ENCODE measurements around the genes PROSER2, CDC123 and UCMA.

DNA sequence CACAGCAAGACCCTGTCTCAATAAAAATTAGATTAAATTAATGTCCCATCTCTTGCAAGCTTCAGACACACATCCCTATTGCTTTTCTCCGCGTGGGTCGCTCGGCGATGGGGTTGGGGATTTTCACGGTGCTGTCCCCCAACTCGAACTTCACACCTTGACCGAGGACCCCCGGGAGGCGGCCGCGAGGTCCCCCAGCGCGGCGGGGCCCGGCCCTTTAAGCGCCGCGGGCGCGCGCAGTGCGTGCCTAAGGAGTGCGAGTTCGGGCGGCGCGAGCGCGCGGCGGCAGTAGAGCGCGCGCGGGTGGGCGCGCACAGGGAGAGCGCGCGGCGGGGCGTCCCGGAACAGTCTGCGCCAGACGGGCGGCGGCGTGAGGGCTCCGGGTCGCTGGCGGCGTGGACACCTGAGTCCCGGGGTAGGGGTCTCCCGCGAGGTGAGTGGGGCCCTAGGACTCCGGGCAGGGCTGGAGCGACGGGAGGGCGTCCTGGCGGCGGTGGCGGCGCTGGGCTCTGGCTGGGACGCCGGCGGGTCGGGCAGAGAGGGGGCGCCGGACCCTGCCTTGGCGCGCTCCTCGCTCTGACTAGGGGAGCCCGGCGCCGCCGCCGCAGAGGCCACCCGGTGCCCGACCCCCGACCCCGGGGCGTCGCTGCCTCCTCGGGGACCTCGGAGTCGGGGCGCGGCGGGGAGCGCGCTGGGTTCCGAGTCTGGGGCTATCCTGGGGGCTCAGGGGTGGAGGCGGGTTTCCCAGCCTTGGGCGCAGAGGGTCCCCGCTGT is at the start of gene PROSER2:
Gene PROSER2 (plus strand): TSS at position 319 of the 774 bp plus-strand sequence.
- PRO-cap = unidirectional peak, plus-strand start at position 319 of the sequence

GRCh38 chr10:11830615-11831386 is 7.6 kb downstream of the PROSER2 start:
- PRO-cap = no peak

GRCh38 chr10:11831994-11832348 is 8.8 kb downstream of the PROSER2 start:
- PRO-cap = no peak

- PRO-cap = no peak
These were observed 58.1 kb downstream of the PROSER2 start for GRCh38 chr10:11881077-11881771.

DNA sequence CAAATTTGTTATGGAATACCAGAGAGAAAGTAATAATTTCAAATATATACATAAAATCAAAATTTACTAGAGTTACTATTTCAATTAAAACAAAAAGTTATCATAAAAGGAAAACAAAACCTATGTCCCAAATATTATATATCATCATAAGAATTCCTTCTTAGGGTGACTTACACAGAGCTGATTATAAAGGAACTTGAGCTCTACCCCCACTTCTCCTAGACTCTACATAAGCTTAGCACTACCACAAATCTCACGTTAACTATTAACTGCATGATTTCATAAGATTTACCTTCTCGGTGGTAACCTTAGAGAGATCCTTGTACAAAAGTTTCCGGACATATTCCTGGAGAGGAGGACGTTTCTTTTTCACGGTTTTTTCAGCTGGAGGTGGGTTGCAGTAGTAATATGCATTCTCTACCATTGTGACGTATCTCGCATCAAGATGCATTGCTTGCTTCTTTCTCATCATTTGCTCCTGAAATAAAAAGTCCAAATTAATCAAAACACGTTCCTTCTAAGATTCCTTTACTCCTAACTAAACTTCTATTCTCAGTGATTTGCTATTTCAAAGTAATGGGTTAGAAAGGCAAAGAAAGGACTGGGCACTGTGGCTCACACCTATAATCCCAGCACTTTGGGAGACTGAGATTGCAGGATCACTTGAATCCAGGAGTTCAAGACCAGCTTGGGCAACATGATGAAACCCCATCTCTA is 83.6 kb downstream of the UPF2 start:
- PRO-cap = no peak

DNA sequence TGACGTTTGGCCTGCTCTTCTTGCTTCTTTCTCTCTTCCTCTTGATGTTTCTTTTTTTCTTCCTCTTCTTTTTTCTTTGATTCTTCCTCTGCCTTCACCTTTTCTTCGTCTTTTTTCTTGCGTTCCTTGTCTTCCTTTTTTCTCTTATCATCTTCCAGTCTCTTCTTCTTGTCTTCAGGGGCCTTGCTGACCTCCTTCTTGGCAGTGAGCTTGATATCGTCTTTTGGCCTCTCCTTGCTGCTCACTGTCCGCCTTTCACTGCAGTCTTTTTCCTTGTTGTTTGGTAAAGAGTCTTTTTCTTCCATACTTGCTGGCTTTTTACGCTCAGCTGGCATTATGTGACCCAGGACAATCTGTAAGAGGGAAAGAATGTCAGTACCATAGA is 7.5 kb downstream of the UPF2 start:
- PRO-cap = no peak

DNA sequence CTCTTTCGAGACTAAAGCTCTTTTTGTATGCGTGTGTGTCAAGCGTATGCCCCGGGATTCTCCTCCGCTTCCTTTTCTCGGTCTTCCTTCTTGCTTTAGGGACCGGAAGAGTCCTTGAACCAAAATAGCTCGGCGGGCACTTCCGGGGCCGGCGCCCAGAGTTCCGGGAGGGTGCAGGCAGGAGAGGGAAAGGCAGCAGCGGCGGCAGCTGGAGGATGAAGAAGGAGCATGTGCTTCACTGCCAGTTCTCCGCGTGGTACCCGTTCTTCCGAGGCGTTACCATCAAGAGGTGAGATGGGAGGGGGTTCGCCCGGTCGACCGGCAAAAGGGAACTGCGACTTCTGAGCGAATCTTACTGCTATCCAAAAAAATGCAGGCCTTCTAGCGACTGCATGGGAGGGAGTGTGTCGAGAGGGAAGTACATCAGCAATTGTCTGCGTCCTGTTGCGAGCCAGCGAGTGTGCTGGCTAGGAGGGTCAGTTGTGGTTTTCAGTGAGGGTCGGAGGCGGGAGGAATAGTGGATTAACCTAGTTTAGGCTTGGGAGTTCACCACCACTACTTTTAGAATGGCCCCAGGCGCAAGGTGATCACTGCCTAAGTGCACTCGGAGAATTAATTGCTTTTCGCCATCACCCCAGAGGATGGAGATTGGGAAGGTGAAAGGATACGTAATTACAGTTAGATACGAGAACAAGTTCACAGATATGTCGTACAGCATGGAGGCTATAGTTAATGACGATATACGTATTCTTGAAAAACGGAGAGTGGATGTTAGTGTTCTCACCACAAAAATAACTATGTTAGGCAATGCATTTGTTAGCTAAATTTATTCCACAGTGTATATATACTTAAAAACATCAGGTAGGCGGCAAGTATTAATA is at the start of gene CDC123:
Gene CDC123 (plus strand): TSS at position 158 of the 881 bp plus-strand sequence.
- PRO-cap = bidirectional peak, plus-strand start at position 168 of the sequence, minus-strand start outside the sequence

DNA sequence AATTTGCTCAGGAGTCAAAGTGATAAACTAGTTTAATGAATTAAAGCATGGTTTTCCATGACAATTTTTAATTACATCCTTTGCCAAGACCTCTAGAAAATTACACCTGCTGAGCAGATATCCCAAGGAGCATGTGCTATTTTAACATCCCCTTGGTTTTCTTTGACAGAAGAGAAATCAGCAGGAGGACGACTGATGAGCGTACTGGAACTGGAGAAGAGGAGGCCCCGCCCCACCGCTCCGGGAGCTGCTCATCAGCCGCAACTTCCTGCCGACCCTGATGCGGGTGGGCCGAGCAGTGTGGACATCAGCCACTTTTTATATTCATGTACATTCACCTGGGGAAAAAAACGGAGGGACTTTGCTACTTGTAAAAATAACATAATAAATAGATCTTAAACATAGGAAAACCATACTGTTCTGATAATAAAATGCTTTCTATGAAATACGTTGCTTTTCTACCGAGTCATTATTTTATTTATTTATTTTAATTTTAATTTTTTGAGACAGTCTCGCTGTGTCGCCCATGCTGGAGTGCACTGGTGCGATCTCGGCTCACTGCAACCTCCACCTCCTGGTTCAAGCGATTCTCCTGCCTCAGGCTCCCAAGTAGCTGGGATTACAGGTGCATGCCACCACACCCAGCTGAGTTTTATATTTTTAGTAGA is 54.3 kb downstream of the CDC123 start:
- PRO-cap = no peak

DNA sequence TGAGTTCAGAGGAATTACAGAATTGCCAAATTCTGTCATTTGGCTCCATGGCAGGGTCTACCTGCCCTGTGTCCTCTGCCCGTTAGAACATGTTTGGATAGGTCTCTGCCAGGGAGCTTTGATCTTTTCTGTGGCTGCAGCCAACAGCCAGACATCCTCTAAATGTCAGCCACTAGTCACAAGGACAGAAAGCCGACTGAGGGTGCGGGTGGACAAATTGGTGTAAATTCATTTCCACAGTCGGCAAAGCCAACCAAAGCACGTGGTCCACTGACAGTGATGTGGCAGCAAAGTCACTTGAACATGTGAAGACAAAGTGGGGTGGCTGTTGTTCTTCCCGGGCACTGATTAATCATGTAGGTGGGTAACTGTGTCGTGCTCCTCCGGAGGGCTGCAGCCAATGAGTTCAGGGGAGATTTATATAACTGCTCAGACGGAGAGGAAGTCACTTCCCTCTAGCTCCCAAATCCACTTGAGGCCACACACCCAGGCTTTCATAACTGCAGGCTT is 26.7 kb upstream of the CAMK1D start:
- PRO-cap = no peak

- PRO-cap = no peak
These were observed 171.3 kb downstream of the CCDC3 start for GRCh38 chr10:12830053-12830849.

- PRO-cap = no peak
These were observed 156.5 kb downstream of the CCDC3 start for GRCh38 chr10:12844902-12845429.

GRCh38 chr10:12897448-12898344 is 103.8 kb downstream of the CCDC3 start:
- PRO-cap = no peak

GRCh38 chr10:13139792-13140189 is 21.6 kb upstream of the MCM10 start:
- PRO-cap = no peak

GRCh38 chr10:13173665-13174075 is 12.3 kb downstream of the MCM10 start:
- PRO-cap = no peak

- PRO-cap = no peak
These were observed at the start of gene UCMA for GRCh38 chr10:13234109-13234608. TSS of gene UCMA (minus strand) at chr10:13234374.

GRCh38 chr10:13382593-13383956 is 35.0 kb upstream of the SEPHS1 start:
- PRO-cap = unidirectional peak, plus-strand start at chr10:13382765; bidirectional peak, plus-strand start at chr10:13382980, minus-strand start at chr10:13382950; bidirectional peak, plus-strand start at chr10:13383315, minus-strand start at chr10:13383260; bidirectional peak, plus-strand start at chr10:13383652, minus-strand start at chr10:13383482

GRCh38 chr10:13492544-13493050 is 36.2 kb downstream of the BEND7 start:
- PRO-cap = unidirectional peak, plus-strand start at chr10:13492972

GRCh38 chr10:13529431-13530134 is 769 bp upstream of the BEND7 start:
- PRO-cap = no peak

DNA sequence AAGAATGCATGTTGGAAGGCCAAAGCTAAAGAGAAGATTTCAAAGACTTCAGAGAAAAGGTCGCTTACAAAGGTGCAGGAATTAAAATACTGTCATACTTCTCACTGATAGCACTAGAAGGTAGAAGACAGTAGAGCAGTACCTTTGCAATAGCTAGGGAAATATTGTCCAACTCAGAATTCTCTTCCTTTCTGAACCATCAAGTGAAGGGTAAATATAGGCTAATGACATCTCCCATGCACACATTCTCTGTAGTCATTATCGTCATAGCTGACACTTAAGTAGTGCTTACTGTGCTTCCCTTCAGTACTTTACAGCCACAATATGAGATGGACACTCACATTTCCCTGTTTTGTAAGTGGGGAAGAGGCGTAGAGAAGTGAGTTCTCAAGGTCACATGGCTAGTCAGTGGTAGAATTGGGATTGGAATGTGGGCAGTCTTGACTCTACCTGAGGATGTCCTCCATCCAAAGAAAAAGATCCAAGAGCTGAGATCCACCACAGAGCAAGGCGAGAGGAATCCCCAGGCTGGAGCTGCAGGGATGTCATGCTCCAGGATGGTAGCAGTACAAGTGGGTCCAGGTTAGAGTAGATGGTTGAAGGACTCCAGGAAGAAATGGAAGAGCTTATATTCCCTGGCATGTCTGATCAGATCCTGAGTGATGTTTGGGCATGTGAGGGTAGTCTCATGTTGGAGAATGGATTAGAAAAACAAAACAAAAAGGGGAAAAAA is 39.1 kb downstream of the PRPF18 start:
- PRO-cap = no peak

- PRO-cap = no peak
These were observed 44.7 kb downstream of the PRPF18 start for GRCh38 chr10:13631414-13631931.